Parietal lobe (tissue), 2 donors: Measurements from ENCODE around the genes MSH5 and C2.

GRCh38 chr6:31739809-31740756 lies at the start of gene MSH5:
MSH5 (plus strand) TSS chr6:31740005.
- RAMPAGE, long total RNA: no peak

- RAMPAGE, long total RNA: no peak
Observed at GRCh38 chr6:31762805-31763941, 717 bp downstream of the SAPCD1 start.

DNA sequence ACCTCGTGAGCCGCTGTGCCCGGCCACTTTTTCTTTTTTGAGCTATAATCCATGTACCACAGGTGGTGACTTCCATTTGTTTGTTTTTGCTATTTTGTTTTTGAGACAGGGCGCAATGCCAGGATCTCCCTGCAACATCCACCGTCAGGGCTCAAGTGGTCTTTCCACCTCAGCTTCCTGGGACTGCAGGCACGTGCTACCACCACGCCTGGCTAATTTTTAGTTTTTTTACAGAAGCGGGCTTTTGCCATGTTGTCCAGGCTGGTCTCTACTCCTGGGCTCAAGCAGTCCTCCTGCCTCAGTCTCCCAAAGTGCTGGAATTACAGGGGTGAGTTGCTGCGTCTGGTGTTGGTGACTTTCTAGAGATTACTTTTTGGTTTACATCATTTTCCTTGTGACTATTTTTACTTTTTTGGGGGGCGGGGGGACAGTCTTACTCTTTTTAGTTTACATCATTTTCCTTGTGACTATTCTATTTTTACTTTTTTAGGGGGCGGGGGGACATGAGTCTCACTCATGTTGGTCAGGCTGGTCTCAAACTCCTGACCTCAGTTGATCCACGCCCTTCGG lies 8.7 kb downstream of the HSPA1B start:
- RAMPAGE, long total RNA: no peak

DNA sequence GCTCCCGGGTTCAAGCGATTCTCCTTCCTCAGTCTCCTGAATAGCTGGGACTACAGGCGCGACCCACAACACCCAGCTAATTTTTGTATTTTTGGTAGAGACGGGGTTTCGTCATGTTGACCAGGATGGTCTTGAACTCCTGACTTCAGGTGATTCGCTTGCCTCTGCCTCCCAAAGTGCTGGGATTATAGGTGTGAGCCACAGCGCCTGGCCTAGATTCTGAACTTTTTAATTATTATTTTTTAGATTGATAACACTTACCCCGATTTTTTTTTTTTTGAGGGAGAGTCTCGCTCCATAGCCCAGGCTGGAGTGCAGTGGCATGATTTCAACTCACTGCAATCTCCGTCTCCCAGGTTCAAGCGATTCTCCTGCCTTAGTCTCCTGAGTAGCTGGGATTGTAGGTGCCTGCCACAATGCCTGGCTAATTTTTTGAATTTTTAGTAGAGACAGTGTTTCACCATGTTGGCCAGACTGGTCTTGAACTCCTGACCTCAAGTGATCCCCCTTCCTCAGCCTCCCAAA lies 6.9 kb downstream of the NEU1 start:
- RAMPAGE, long total RNA: no peak

DNA sequence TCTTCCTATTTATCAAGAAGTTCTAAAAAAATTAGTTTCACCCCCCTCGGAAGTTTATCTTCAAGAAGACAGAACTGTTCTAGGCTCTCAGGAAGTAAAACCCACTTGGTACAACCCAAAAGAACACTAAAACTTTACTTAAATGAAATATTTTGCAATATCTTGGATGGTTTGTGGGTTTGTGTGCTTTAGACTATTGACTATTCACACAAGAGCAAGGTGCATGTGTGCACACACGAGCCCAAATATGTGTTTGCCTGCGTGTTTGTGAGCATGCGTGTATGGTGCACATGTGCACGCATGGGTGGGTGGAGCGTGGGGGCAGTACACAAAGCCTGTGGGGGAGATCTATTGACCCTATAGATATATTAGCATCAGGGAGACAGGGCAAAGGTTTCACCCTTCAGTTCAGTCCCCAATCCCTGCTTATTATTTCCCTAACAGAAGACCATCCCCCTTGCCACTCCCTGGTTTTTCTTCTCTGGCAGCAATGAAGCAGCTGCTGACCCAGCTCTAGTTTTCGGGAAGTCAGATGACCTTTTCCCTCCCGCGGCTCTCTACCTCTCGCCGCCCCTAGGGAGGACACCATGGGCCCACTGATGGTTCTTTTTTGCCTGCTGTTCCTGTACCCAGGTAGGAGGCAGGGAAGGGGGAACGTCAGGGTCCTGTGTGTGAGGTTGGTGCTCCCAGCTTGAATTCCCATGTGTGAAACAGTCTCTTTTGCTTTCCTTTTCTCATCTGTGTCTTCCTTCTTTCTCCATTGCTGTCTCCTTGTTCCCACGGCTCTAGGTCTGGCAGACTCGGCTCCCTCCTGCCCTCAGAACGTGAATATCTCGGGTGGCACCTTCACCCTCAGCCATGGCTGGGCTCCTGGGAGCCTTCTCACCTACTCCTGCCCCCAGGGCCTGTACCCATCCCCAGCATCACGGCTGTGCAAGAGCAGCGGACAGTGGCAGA lies at the start of gene C2:
Gene C2, plus strand, starts transcription at position 552 of the 957 bp plus-strand sequence.
- RAMPAGE, long total RNA: no peak

- RAMPAGE, long total RNA: no peak
Observed at GRCh38 chr6:31950435-31951662, 5.0 kb downstream of the CFB start.

DNA sequence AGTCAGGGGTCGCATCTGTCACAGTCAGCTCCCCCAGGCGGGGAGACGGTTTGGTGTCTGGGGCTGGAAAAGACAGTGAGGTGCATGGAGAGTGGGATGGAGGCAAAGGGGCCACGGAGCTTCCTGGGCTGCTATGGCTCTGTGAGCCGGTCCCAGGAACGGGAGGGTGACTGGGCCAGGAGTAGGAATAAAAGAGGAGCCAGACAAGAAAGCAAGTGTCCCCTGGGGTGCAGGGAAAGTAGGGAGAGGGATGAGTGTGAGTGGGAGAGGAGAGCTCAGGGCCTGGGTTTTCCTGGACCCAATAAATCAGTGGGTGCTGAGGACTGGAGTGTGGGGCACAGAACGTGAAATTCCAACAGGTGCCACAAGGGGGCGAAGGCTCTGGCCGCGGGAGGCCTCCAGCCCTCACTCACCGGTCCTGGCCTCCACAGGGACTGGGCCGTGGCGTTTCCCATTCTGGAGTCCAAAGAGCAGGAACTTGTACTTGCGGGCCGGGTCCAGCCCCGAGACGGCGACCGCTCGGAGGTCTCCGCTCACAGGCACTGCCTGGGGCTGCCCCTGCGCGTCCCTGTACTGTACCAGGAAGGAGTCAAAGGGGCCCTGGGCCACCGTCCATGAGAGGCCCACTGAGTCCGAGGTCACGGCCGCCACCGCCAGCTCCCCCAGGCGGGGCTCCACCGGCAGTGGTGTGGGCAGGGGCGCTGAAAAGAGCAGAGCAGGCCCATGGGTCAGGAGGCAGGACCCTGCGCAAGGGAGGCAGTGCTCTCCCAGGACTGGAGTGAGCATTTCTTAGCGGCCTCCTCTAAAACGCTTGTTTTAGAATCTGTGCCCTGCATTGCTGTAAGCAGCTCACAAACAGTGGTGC lies 10.0 kb downstream of the CYP21A2 start:
- RAMPAGE, long total RNA: no peak

GRCh38 chr6:32087034-32088263 lies 21.7 kb downstream of the TNXB start:
- RAMPAGE, long total RNA: no peak

DNA sequence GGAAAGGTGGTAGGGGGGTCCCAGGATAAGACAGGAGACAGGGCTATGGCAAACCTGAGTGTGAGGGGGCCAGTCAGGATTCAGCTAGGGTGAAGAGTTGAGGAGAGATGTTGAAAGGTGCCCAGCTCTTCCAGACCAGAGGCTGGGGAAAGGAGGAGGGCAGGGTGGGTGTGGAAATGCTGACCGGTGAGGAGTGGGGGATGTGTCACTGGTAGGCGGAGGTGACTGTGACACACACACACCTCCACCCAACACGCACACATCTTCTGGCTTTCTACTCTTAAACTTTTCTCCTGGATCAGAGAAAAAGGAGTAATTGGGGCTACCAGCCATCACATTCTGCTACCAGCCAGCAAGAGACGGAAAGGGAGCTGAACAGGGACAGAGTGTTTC lies 2.9 kb downstream of the TNXB start:
- RAMPAGE, long total RNA: no peak

GRCh38 chr6:32111086-32112148 lies 2.3 kb upstream of the TNXB start:
- RAMPAGE, long total RNA: no peak

GRCh38 chr6:32113520-32114443 lies 4.6 kb upstream of the TNXB start:
- RAMPAGE, long total RNA: no peak

- RAMPAGE, long total RNA: no peak
Observed at GRCh38 chr6:32150305-32150709, 1.4 kb downstream of the PRRT1 start.

DNA sequence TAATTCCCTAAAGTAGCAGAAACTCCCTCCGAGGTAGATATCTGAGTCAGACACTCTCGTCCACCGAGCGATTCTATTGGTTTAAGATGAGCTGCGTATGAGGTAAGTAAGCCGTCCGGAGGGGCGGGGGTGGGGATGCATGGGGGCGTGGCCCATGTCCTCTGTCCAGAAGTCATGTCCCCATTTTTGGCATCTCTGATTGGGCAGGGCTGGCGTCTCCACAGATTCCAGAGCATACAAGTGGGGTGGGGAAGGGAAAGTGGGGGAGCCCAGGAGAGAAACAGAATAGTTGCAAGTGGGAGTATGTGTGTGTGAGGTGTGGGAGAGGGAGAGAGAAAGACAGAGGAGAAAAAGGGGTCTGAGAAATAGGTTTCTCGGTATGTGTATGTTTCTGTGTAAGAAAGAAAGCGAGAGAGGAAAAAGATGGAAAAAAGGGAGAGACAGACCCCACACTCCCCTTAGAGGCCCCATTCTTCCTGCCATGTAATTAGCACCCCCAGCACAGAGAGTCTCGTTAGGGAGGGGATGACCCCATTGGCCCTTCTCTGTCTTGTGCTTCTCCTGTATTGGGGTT lies 1.8 kb upstream of the AGER start:
- RAMPAGE, long total RNA: no peak

- RAMPAGE, long total RNA: no peak
Observed at GRCh38 chr6:32188197-32189067, 1.6 kb downstream of the PBX2 start.

- RAMPAGE, long total RNA: no peak
Observed at GRCh38 chr6:32244850-32245514, 21.1 kb upstream of the NOTCH4 start.

DNA sequence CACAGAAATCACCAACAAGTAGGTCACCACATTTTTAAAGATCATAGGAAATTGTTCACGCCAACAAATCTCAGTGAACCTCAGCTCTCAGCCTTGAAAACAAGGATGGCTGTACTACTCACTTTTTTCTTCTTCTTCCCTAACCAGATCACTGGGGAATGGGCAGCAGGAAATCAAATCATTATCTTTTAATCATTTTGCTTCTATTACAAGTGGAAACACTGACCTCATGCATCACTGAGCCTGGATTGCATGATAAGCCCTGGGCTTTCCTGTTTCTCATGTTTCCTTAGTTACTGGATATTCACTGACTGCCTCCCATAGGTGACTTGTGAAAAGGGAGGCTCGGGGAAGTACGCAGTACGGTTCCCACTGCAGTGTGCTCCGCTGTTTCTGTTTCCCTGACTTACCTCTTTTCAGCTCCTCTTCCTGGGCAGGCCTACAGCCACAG lies 13.4 kb downstream of the BTNL2 start:
- RAMPAGE, long total RNA: no peak

GRCh38 chr6:32415590-32415949 lies 8.6 kb upstream of the BTNL2 start:
- RAMPAGE, long total RNA: no peak

DNA sequence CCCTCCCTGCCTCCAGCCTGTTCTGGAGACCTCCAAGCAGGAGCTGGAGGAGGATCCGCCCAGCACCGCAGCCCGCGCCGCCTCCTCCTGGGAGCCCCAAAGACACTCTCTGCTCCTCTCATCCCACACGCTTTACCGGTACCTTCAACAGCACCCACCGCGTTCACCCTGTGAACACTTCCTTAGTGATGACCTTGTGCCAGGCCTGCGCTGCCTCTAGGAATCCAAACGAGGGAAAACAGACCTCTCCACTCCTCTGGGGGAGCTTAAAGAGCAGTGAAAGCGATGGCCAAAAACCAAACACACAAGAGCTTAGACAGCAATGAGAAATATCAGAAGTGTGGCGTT lies 5.1 kb downstream of the HLA-DRB1 start:
- RAMPAGE, long total RNA: no peak

DNA sequence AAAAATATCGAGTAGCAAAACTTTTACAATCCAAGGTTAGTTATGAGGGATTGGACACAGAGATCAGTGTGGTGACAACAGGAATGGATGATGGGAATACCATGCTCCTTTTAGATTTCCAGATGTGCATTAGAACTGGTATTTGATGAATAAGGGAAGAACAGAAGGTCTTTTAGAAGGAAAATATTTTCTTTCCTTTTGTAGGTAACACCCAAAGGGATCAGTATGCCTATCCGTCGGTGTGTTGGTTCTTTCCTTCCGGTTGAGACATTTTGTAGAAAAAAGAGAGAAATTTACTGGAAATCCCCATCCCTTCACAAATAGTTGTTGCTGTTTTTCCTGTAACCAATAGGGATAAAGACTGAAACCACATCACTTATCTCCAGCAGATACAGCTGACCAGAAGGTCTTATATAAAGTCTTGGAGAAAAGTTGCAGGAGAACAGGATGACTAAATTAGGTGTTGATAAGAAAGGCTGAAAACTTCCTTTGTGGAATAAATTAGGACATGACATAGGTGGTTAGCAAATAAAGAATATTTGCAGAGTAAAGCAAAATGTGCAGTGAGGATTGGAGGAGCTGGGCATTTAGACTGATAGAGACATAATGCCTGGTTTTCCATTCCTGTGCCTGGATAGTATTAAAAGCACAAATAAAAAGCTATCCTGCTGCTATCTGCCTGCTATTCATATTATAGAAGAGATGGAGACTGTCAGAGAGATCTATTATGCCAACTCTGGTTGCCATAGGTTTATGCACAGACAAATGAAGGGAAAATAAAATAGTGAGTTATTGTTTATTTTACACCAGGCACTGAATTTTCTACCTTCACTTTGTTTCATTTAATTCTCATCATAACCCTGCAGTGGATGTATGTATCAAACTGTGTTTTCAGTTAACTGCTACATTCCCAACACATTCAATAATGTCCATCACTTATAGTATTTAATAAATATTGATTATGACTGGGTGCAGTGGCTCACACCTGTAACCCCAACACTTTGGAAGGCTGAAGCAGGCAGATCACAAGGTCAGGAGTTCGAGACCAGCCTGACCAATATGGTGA lies 15.0 kb upstream of the HLA-DRB1 start:
- RAMPAGE, long total RNA: no peak

- RAMPAGE, long total RNA: no peak
Observed at GRCh38 chr6:32607507-32608156, 18.0 kb upstream of the HLA-DRB1 start.